Amniotic epithelial cell (primary cell): ENCODE measurements around the genes NEUROG1 and BRD8.

DNA sequence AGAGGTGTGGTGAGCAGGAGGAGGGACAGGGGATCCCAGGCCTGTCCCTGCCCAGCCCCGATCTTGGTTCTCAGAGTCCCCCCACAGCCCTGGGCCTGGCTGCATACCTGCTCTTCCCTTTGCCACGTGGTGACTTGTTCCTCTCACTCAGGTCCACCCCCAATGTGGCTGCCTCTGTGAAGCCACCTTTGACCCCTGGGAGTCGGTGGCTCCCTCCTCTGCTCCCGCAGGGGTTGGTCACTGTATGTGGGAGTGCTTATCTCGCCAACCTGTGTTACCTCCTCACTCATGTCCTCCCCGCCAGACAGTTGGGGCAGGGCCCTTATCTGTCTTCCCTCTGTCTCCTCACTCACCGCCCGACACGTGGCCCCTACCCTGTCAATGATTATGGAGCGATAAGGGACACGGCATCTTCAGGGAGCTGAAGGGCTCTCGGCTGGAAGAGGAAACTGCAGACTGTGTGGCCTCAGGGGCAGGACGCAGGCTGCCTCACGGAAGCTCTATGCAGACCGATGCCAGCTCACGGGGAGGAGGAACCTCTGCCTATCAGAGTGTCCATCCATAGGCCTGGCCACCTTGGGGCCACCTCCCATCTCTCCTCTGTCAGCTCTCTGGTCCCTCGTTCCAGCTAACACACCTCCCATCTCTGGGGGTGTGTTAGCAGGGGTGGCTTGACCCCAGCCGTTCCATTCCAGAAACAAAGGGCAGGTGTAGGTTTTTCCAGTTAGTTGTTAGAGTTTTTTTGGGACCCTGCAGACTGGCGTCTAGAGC lies 100.1 kb upstream of the PITX1 start:
- RRBS: no CpG with 5 or more reads among the region's 19 CpGs

- RRBS: no CpG with 5 or more reads among the region's 15 CpGs
Measured at GRCh38 chr5:135359997-135360999, 38.7 kb downstream of the MACROH2A1 start.

DNA sequence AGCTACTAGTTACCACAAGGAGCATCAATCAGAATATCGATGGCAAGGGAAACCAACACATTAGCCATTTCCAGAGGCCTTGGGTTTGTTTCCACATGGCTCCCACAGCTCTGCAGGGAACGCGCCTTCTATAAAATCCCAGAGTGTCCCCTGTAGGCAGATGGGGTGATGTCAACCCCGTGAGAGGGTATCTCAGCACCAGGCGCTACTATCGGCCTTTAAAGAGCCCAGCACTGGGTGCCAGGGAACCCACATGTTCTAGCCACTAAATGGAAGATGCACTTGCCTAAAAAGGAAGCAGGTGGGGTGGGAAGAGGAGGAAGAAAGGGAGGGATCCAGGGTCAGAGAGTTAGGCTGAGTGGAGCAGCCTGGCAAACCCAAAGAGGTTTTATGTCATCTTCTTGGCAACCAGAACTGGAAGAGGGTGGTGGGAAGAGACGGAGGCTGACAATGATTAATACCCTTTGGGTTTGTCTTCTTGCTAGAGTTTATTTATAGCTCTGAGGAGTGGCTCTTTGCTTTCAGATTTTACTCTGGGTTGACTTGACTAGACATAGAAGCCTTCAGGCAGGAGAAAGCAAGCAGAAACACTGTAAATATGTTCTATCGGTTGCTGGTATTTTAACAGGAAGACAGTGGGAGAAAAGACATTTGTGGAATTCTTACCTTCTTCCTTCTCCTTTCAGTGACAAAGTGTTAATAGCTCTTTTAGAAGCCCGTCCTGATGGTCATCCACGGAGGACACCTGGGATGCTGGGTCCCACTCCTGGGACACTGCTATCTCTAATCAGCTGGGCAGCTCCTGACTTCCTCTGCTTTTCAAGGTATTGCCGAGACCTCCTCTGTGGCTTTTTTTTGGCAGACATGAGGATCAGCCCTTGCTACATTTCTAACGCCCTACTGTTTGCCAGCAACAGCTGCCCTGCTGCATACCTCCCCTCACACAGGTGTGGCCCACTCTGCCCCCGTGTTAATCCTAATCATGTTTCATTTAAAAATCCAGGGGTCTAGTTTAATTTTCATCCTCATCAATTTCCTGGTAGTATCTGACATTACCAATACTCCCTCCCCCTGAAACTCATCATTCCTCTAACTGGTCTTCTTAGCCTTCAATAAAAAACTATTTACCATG lies 19.6 kb downstream of the MACROH2A1 start:
- RRBS: no CpG with 5 or more reads among the region's 13 CpGs

DNA sequence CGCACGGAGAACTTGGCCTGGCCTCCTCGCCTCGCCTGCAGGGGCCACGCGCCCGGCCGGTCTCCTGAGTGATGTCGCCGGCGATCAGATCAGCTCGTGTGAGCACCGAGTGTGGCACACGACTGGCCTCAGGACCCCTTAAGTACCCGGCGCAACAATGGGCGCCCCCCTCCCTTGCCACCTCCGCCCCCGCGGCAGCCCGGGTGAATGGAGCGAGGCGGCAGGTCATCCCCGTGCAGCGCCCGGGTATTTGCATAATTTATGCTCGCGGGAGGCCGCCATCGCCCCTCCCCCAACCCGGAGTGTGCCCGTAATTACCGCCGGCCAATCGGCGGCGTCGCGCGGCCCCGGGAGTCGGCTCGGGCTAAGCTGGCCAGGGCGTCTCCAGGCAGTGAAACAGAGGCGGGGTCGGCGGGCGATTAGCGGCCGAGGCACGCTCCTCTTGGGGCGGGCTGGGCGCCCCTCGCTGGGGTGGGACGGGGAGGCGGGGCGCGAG lies at the start of gene NEUROG1:
TSS of gene NEUROG1 (minus strand) at position 116 of the 496 bp plus-strand sequence.
- RRBS: 5% methylated on average over 22 of the region's 58 CpGs

GRCh38 chr5:136049085-136049793 lies 20.5 kb downstream of the TGFBI start:
- RRBS: no CpG with 5 or more reads among the region's 11 CpGs

- RRBS: no CpG with 5 or more reads among the region's 6 CpGs
Measured at GRCh38 chr5:136059040-136059375, 30.2 kb downstream of the TGFBI start.

DNA sequence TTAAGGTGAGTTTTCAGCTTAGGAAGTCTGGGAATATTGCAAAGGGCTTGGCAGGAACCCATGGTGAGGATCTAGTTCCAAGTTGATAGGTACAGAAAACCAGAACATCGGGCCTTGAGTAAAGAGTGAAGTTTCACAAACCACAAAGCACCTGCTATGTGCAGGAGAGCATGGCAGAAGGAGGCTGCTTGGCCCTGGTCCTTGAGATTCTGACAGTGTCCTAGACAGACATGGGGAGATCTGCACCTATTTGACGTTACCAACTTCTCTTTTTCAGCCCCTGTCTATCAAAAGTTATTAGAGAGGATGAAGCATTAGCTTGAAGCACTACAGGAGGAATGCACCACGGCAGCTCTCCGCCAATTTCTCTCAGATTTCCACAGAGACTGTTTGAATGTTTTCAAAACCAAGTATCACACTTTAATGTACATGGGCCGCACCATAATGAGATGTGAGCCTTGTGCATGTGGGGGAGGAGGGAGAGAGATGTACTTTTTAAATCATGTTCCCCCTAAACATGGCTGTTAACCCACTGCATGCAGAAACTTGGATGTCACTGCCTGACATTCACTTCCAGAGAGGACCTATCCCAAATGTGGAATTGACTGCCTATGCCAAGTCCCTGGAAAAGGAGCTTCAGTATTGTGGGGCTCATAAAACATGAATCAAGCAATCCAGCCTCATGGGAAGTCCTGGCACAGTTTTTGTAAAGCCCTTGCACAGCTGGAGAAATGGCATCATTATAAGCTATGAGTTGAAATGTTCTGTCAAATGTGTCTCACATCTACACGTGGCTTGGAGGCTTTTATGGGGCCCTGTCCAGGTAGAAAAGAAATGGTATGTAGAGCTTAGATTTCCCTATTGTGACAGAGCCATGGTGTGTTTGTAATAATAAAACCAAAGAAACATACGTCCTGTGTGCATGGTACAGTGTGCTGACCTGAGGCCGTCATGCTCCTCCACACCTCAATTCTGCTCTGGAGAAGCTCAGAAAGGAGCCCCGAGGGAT lies 34.4 kb downstream of the TGFBI start:
- RRBS: no CpG with 5 or more reads among the region's 9 CpGs

GRCh38 chr5:136181187-136181739 lies 11.7 kb downstream of the SMIM32 start:
- RRBS: no CpG with 5 or more reads among the region's 3 CpGs

GRCh38 chr5:137315844-137316327 lies 183.2 kb downstream of the SPOCK1 start:
- RRBS: no CpG with 5 or more reads among the region's 5 CpGs

DNA sequence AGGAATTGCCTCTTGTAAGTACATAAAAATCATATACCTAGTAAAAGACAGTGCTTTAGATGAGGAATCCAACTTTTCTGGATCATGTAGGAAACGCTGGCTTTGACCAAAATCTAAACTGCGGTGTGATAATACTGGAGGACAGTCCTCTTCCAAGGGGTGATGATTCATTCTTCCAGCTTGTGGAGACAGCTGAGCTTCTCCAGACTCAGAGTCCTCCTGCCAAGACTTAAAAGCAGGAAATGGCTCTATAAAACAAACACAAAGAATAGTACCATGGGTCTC lies 64.8 kb downstream of the PKD2L2 start:
- RRBS: no CpG with 5 or more reads among the region's 2 CpGs

GRCh38 chr5:137997768-137998317 lies 35.0 kb downstream of the FAM13B start:
- RRBS: no CpG with 5 or more reads among the region's 1 CpG

GRCh38 chr5:138054764-138055667 lies 22.1 kb upstream of the FAM13B start:
- RRBS: no CpG with 5 or more reads among the region's 14 CpGs

- RRBS: no CpG with 5 or more reads among the region's 22 CpGs
Measured at GRCh38 chr5:138178288-138178873, at the start of gene BRD8. Gene BRD8, minus strand, starts transcription at chr5:138178630.

DNA sequence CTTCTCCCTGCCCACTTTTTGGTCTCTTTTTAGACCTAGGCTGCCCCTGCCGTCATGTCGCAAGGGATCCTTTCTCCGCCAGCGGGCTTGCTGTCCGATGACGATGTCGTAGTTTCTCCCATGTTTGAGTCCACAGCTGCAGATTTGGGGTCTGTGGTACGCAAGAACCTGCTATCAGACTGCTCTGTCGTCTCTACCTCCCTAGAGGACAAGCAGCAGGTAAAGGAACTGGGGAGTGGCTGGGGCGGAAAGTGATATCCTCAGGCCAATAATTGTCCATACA lies 656 bp downstream of the KIF20A start:
- RRBS: no CpG with 5 or more reads among the region's 10 CpGs

GRCh38 chr5:138187690-138188377 lies 8.9 kb downstream of the KIF20A start:
- RRBS: no CpG with 5 or more reads among the region's 4 CpGs

DNA sequence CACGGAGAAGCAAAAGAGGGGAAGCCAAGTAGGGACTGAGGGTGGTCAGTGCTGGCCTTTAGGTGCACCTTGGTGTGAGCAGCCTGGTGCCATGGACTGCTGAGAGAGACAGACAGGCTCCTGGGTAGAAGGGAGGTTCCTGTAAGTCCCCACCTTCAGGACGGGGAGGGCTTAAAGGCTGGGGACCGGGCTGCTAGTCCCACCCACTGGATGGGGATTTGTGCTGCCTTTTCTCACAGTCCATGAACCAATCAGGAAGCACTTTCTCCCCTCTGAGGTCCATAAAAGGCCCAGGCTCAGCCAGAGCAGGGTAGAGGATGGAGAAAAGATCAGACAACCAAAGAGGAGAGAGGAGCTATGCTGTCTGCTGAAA lies 15.3 kb downstream of the CDC25C start:
- RRBS: no CpG with 5 or more reads among the region's 3 CpGs

GRCh38 chr5:138337283-138337672 lies 788 bp upstream of the FAM53C start:
- RRBS: no CpG with 5 or more reads among the region's 9 CpGs

DNA sequence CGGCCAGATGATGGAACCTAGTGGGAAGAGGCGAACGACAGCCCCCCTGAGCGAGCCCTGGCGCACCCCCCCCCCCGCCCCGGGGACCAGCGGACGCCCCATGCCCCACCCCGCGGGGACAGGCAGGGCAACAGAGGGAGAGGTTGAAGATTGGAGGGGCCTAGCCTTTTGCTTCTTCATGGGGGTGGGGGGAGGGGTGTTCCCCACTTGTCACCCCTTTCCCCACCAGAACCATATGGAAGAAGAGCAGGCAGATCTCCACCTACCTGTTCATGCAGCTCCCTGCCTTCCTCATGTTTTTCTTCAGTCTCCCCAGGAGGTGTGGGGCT lies 423 bp downstream of the FAM53C start:
- RRBS: no CpG with 5 or more reads among the region's 11 CpGs

GRCh38 chr5:138346705-138347798 lies 5.4 kb upstream of the KDM3B start:
- RRBS: no CpG with 5 or more reads among the region's 23 CpGs